Colon Carcinoma Metastatic in the Lung (tissue), 2 donors: Measurements from ENCODE around the genes TOMM5 and SLC25A51.

DNA sequence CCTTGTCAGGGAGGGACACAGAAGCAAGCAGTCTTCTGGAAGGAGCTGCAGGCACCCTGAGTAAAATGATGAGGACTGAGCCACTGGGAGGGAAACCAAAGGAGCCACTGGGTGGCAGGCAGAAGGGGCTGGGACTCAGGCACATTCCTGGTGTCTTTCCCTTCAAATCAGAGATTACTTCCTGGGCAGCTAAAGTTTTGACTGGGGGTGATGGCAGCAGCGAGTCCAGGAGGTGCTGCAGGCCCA, 109.2 kb downstream of the PAX5 start:
- PRO-cap, 2 experiments = no peak in any of the 2 experiments

DNA sequence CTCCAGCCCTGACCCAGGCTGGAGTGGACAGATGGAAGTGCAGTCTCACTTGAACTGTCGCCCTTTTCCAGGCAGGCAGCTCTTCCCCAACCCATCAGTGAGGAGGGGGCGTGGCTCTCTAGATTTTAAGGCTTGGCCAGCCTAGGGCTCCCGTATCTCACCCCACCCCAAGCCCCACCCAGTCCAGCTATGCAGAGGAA, 2.2 kb downstream of the PAX5 start:
- PRO-cap, 2 experiments = no peak in any of the 2 experiments

DNA sequence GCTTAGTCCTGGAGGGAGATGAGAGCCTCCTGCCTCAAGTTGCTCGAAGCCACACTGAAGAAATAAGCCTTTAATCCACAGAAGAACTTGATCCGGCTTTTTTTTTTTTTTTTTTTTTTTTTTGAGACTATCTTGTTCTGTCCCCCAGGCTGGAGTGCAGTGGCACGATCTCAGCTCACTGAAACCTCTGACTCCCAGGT, 8.4 kb upstream of the PAX5 start:
- PRO-cap, 2 experiments = no peak in any of the 2 experiments

- PRO-cap, 2 experiments = no peak in any of the 2 experiments
Observed at GRCh38 chr9:37283286-37284612, 138.7 kb upstream of the GRHPR start.

GRCh38 chr9:37374678-37375379, 47.7 kb upstream of the GRHPR start:
- PRO-cap, 2 experiments = no peak in any of the 2 experiments

- PRO-cap, 2 experiments = no peak in any of the 2 experiments
Observed at GRCh38 chr9:37377969-37378849, 44.3 kb upstream of the GRHPR start.

DNA sequence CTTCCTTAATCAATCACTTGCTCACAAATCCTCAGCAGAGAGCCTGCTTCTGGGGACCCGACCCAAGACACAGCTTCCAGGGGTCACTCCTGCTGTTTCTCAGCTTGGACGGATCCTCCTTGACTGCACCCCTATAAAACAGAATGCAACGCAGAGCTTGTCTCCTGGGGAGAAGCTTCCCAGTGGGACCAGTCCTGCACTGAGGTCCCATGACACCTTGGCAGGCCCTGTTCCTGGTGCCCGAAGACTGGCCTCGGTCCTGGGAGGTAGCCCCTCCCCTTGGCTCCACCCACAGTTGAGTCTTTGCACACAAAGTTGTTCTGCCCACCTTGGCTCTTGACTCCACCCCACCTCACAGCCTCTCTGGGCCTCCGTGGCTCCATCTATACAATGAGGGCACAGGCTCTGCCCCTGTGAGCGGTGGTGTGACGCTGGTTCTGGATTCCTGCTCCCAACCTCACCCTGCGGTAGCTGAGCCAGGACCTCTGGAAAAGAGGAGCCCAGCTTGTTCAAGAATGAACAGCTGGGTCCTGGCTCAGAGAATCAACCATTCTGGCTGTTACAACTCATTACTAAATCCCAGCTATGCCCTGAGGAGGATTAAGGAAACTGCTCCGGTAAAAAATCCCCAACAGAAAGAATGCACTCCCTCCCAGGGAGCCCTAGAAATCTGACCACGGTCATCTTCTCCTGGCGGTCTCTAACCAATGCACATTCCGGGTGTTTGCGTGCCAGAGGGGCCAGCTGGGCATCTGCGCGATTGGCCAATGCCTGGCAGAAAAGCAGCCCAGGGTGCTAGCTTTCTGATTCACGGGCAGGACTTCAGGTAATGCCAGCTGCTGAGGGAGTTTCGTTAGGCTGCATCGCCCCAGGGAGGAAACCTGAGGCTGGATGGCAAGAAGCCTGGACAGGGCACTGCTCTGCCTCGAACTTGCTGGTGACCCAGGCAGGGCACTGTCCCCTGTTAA, 10.0 kb upstream of the GRHPR start:
- PRO-cap, 2 experiments = no peak in any of the 2 experiments

GRCh38 chr9:37591754-37592844, at the start of gene TOMM5:
Gene TOMM5, minus strand, starts transcription at chr9:37592597.
- PRO-cap, 2 experiments = peak in 2 of 2 experiments; most common plus-strand start chr9:37592645 (in 2); most common minus-strand start chr9:37592591 (in 1)

DNA sequence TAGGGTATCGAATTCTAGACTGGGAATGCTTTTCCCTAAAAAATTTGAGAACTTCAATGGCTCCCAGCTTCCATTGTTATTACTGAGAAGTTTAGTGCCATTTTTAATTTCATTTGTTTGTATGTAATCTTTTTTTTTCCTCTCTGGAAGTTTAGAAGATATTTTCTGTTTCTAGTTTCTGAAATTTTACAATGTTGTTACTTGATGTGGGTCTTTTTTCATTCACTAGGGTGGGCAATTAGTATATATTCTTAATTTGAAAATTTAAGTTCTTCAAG, 39.0 kb downstream of the FRMPD1 start:
- PRO-cap, 2 experiments = no peak in any of the 2 experiments

GRCh38 chr9:37861355-37862094, 42.4 kb downstream of the SLC25A51 start:
- PRO-cap, 2 experiments = no peak in any of the 2 experiments

GRCh38 chr9:37904012-37904647, at the start of gene SLC25A51:
Gene SLC25A51, minus strand, starts transcription at chr9:37904127.
- PRO-cap, 2 experiments = peak in 2 of 2 experiments; most common plus-strand start chr9:37904450 (in 2); most common minus-strand start chr9:37904061 (in 1)

DNA sequence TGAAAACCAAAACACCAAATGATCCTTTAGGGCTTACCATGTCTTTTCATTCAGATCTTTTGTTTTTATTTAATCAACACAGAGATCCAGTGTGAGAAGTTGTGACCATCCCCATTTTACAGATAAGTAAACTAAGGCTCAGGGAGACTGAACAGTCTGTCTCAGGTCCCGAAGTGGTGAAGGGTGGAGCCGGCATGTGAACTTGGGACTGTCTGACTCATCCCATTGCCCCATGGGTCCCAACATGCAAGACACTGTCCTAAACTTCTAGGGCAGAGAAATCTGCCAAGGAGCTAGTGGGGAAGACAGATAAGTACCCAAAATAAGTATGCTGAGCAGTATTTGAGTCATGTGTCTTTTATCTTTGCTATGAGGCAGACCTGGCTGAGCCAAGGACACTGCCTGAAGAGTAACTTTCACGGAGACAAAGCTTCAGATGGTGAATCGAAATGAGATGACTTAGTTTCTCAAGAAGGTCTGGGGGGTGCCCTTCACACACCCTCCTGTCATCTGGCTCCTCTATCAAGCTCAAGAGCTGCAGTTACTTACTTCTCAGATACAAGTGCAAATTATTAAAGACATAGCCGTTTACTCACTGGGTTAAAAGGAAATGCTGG, 64.4 kb upstream of the SLC25A51 start:
- PRO-cap, 2 experiments = no peak in any of the 2 experiments

- PRO-cap, 2 experiments = no peak in any of the 2 experiments
Observed at GRCh38 chr9:38004908-38005314, 64.1 kb downstream of the SHB start.

DNA sequence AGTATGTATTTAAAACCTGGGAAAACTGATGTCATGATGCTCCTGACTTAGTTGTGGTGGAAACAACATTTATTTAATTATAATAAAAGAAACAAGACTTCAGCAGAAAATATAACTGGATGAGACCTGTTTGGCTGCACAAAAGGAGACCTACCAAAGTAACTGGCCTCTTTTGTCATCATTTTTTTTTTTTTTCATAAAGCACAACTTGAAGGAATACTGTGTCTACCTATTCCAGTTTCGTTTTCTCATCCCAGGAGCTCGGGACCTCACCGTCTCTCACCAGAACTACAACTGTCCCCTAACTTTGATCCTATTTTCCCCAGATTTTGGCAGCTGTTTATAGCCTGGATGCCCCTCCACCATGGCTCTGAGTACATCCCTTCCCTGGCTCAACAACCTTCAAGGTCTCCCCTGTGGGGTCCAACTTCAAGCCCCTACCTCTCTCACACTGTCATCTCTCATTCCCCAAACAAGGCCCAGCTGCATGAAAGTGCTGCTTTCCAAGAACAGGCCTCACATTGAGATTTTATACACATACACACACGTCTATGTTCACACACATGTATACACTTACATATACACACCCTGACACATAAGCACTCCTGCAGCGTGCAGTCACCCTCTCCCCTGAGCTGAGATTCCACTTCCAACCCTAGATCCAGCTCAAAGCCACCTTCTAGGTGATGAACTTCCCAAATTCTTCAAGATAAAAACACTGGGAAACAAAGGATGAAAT, 4.9 kb downstream of the SHB start:
- PRO-cap, 2 experiments = no peak in any of the 2 experiments

DNA sequence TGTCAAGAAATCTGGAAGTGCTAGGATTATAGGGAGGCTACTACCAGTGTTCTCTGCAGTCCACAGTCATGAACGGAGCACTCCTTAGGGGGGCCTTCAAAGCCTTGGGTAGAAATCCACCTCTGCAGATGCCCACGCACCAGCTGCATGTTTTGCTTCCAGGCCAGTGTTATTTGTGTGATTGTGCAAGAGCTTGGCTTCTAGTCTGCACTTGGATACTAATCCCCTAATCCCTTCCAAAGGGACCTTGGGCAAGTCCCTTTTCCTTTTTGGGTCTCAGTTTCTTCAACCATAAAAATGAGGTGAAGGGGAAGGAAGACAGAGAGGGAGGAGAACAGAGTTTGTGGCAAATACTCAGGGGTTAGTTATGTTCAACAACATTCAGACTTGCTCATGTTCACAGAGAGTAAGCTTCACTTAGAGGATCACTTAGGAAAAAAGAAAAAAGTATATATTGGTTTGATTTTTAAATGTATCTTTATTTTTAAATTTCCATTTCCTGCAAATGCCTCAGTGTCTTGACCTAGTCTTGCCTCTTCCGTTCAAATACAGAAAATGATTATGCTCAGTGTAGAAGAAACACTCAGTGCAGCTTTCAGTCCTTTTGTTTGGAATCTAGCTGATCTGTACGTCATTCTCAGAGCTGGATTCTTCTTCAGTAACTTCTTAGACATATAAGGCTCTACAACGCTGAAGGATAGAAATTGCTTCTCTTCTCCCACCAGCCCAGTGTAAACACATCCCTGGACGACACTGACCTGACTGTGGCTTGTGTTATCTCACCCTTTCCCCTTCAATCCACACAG, 3.4 kb upstream of the ALDH1B1 start:
- PRO-cap, 2 experiments = no peak in any of the 2 experiments

- PRO-cap, 2 experiments = no peak in any of the 2 experiments
Observed at GRCh38 chr9:39791204-39791678, 435.8 kb downstream of the SPATA31A1 start.

GRCh38 chr9:41234761-41235582, 45.9 kb upstream of the ZNG1F start:
- PRO-cap, 2 experiments = no peak in any of the 2 experiments

DNA sequence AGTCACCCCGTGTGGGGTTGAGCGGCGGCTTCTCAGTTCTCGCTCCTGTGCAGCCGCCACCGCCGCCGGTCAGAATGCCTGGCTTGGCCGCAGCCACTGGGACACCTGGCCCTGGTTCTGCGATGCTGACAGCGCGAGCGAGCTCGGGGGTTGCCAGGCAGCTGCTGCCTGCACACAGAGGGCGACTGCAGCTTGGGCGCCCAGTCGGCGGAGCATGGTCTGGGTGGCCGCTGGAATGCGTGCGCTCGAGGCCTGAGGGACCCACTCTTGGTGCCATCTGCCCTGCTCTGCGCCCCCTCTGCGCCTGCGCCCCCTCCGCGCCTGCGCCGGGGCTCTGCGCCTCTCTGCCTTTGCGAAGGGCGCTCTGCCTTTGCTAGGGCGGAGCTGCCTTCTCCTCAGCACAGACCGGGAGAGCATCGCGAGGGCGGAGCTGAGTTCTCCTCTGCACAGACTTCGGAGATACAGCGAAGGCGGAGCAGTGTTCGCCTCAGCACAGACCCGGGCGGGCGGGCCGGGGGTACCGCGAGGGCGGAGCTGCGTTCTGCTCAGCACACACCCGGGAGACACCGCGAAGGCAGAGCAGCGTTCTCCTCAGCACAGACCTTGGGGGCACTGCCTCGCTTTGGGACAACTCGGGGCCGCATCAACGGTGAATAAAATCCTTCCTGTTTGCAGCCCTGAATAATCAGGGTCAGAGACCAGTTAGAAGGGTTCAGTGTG, 84.8 kb upstream of the ZNG1F start:
- PRO-cap, 2 experiments = peak in 1 of 2 experiments; most common minus-strand start position 276 of the sequence (in 1)

GRCh38 chr9:41663555-41663940, 465.7 kb downstream of the CNTNAP3B start:
- PRO-cap, 2 experiments = no peak in any of the 2 experiments

DNA sequence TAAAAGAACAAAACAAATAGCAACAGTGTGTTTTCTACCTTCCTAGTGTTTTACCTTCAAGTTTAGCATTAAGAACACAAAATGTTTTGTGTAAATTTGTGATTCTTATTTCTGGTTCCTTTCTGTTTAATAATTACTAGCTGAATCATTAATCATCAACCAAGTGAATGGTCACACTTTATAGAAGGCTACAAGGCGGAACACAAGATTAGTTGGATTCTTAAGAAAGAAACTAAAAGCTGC, 456.1 kb downstream of the CNTNAP3B start:
- PRO-cap, 2 experiments = no peak in any of the 2 experiments